Cerebral cortex (tissue), 2 donors: ENCODE measurements around the genes AP2A1 and ZNF473.

GRCh38 chr19:49165770-49166521 is 8.4 kb downstream of the TRPM4 start:
- PRO-cap, 2 experiments = no peak in any of the 2 experiments

DNA sequence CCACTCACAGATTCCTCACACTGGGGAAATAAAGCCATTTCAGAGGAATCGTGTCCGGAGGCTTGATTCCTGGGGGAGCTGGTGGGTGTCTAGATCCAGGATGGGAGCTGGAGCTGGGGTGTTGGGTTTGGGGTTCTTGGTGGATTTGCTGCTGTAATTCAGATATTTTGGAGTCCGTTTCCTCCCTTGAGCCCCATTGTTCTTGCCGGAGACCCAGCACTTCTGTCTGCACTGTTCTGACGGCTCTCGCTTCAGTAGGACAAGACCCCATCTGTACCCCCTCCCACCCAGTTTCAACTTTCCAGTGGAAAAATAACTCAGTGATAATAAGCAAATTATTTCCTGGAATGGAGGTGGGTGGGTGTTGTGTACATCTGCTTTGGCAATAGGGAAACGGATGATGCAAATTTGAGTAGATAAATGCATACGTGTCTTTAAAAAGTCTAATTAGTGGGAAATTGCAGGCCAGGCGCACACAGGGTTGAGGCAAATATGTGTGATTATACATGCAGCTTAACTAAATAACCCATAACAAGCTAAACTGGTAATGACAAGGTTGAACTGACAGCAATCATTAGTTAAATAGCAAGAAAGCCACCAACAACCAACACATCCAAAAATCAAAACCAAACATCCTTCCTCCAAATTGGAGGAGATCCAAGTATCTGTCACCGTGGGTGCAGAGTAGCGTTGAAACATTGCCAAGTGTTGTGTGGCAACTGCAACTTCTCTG is 54.4 kb downstream of the TRPM4 start:
- PRO-cap, 2 experiments = no peak in any of the 2 experiments

- PRO-cap, 2 experiments = no peak in any of the 2 experiments
These were observed 2.1 kb downstream of the TEAD2 start for GRCh38 chr19:49359746-49360978.

DNA sequence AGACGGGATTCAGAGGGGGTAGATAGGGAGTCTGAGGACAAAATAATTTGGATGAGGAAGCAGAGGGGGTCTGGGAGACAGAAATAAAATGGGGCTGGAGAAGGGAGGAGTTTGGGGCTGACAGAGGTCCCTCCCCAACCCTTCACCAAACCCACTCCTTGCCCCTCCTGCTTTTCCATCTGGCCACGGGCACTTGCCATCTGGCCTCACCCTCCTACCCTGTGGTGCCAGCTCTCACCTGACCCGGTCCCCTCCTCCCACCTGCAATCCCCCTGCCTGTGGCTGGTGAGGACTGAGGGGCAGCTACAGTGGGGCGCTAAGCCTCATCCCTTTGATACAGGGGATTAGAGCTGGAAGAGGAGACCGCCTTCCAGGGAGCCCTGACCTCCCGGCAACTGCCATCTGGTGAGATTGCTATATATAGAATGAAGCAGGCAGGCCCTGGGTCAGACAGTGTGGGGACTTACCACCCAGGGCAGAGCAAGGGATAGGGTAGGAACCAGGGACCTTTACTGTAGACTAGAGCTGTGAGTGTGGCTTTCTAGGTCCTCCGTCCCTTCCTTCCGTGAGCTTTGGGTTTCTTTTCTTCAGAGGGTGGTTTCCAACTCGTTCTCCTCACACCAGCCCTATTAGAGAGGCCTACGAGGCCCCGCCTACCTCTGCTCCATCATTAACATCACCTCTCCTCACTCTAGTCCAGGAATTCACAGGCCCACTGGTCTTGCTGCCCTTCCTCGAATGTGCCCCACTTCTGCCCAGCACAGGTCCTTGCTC is 7.6 kb downstream of the KASH5 start:
- PRO-cap, 2 experiments = no peak in any of the 2 experiments

GRCh38 chr19:49427631-49428153 is 2.5 kb downstream of the GFY start:
- PRO-cap, 2 experiments = no peak in any of the 2 experiments

GRCh38 chr19:49441005-49441335 is 357 bp downstream of the SLC17A7 start:
- PRO-cap, 2 experiments = peak in 1 of 2 experiments; most common minus-strand start chr19:49441194 (in 1)

- PRO-cap, 2 experiments = no peak in any of the 2 experiments
These were observed 3.3 kb downstream of the FCGRT start for GRCh38 chr19:49515680-49516255.

- PRO-cap, 2 experiments = no peak in any of the 2 experiments
These were observed 7.3 kb upstream of the RCN3 start for GRCh38 chr19:49520403-49521067.

DNA sequence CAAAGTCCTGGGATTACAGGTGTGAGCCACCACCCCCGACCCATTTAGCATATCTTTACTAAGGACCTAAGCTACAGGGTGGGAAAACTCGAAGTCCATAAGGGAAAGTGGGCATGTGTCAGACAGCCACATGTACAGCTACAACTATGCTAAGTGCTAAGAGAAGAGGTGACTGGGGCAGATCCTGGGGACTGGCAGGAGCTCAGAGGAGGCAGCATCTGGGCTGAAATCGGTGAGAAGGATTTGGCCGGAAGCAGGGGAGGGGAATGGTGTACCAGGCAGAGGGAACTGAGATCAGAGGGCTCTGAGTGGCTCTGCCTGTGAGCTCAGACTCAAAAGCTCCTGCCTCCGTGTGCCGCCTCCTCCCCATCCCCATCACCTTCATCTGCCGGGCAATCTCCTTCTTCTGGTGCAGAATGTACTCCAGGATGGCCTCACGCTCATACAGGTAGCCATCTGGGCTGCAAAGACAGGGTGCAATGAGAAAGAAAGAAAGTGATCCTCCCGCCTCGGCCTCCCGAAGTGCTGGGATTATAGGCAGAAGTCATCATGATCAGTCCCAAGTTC is 21.8 kb downstream of the NOSIP start:
- PRO-cap, 2 experiments = no peak in any of the 2 experiments

- PRO-cap, 2 experiments = no peak in any of the 2 experiments
These were observed 20.6 kb downstream of the NOSIP start for GRCh38 chr19:49559660-49560286.

DNA sequence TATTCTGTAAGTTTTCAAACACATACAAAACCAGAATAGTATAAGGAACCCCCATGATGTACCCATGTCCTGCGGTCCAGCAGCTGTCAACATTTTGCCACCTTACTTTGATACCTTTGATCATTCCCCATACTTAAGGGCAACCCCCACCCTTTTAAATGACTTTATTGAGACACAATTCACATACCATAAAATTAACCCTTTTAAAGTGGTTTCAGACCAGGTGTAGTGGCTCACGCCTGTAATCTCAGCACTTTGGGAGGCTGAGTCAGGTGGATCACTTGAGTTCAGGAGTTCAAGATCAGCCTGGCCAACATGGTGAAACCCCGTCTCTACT is 19.0 kb downstream of the NOSIP start:
- PRO-cap, 2 experiments = no peak in any of the 2 experiments

DNA sequence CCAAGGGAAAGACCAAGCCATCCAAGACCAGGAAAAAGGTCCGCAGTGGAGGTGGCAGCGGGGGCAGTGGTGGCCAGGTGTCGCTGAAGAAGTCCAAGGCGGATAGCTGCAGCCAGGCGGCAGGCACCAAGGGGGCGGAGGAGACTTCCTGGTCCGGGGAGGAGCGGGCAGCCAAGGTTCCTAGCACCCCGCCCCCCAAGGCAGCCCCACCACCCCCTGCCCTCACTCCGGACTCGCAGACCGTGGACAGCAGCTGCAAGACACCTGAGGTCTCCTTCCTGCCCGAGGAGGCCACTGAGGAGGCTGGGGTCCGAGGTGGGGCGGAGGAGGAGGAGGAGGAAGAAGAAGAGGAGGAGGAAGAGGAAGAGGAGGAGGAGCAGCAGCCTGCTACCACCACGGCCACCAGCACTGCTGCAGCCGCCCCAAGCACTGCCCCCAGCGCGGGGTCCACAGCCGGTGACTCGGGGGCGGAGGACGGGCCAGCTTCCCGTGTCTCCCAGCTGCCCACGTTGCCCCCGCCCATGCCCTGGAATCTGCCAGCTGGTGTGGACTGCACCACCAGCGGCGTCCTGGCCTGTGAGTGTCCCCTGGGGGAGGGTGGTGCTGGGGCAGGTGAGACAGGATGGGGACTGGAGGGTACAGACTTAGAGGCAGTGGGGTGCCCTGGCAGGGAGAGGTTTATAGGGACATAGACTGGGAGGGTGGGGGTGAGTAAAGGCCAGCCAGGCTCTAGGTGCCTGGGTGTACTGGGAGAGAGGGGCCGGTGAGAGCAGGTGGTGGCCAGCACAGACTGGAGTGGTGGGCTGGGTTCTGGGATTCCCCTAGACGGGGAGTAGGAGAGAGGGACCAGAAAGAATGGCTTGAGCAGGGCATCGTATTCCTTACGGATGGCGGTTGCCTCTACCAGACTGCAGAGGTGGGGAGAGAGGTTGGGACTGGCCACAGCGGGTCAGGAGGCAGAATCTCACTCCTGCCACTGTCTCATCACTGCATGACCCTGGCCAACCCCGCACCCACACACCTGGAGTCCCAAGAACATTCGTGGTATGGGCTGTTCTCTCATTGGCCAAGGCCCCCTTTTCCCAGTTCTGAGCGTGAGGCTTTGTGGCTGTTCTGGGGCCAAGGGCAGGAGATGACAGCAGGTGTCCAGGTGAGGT is 11.5 kb downstream of the SCAF1 start:
- PRO-cap, 2 experiments = no peak in any of the 2 experiments

DNA sequence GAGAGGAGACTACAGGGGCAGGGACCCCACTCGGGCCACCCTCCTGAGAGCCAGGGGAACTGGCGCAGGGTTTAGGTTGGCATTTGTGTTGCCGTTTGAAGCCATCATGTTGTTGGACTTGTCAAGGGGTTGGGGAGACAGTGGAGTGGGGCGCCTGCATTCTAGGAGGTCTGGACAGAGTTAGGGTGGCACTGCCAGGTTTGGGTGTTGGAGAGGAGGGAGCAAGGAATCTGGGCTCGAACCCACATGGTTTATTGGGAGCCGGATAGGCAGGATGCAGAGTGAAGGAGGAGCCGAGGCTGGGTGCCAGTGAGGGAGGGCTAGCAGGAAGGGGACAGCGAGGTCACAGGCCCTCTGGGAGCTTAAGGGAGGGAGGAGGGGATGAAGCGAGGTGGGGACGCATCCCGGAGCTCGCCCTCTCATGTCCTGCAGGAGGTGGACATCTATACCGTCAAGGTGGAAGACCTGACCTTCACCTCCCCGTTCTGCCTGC is 3.7 kb upstream of the ADM5 start:
- PRO-cap, 2 experiments = no peak in any of the 2 experiments

- PRO-cap, 2 experiments = peak in 2 of 2 experiments; most common plus-strand start chr19:49767012 (in 1); most common minus-strand start chr19:49766433 (in 2)
These were observed at the start of gene AP2A1 for GRCh38 chr19:49766227-49767421. Gene AP2A1 (plus strand): TSS chr19:49767001.

GRCh38 chr19:49771648-49772143 is 4.9 kb downstream of the AP2A1 start:
- PRO-cap, 2 experiments = no peak in any of the 2 experiments

DNA sequence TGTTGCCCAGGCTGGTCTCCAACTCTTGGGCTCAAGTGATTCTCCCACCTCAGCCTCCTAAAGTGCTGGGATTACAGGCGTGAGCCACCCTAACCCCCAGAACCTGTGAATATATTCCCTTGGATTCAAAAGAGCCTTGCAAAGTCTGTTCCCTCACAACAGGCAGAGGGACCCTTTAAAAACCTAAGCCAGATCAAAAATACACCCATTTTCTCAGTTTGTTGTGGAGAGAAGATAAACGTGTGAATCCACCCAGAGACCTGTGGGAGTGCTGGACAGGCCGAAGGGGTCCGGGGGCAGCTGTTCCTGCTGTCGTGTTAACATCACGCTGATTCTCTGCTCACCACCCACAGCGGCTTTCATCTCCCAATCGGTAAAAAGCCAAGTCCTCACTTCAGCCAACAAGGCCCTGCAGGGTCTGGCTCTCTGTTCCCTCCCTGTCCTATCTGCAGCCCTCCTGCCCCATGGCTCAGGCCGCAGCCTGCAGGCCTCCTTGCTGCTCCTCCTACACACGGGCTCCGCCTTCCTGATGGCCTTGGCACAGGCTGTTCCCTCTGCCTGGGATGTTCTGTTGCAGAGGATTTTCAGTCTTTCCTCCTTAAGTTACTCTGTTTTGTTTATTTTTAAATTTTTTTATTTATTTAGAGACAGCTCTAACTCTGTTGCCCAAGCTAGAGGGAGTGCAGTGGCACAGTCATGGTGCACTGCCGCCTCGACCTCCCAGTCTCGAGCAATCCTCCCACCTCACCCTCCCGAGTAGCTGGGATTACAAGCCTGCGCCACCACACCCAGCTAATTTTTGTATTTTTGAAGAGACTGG is 22.3 kb downstream of the FUZ start:
- PRO-cap, 2 experiments = no peak in any of the 2 experiments

DNA sequence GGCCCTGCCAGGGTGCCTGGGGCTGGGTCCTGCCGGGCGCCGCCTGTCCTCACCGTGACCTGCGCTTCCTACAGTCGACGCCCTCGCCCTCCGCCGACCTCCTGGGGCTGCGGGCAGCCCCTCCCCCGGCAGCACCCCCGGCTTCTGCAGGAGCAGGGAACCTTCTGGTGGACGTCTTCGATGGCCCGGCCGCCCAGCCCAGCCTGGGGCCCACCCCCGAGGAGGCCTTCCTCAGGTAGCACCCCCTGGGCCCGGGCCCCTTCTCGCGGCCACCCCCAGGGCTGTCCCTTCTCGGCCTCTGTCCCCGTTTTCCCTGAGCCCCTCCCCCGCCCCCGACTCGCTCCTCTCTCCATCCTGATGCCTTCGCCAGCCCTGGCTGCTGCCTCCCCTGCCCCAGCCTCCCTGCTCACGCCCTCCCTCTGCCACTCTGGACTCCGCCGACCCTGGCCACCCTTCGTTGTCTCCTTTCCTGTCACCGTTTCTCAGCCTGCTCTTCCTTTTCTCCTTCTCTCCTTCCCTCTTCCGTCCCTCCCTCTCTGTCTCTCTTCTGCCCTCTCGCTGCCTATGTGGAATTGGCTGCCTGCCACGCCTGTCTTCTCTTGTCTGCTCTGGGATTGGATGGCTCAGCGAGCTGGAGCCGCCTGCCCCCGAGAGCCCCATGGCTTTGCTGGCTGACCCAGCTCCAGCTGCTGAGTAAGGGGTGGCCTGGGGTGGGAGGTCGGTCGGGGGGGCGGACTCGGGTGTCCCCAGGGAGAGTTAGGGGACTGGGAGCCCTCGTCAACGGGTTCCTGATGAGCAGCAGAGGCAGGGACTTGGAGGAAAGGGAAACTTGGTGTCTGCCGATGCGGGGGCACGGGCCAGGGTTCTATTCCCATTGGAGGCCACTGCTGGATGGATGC is 10.9 kb downstream of the FUZ start:
- PRO-cap, 2 experiments = peak in 1 of 2 experiments; most common minus-strand start position 521 of the sequence (in 1)

- PRO-cap, 2 experiments = no peak in any of the 2 experiments
These were observed 8.1 kb upstream of the ATF5 start for GRCh38 chr19:49920718-49921402.

GRCh38 chr19:50025614-50026445 is at the start of gene ZNF473:
Gene ZNF473 (plus strand): TSS chr19:50026005.
- PRO-cap, 2 experiments = peak in 1 of 2 experiments; most common plus-strand start chr19:50025725 (in 1); most common minus-strand start chr19:50025877 (in 1)

DNA sequence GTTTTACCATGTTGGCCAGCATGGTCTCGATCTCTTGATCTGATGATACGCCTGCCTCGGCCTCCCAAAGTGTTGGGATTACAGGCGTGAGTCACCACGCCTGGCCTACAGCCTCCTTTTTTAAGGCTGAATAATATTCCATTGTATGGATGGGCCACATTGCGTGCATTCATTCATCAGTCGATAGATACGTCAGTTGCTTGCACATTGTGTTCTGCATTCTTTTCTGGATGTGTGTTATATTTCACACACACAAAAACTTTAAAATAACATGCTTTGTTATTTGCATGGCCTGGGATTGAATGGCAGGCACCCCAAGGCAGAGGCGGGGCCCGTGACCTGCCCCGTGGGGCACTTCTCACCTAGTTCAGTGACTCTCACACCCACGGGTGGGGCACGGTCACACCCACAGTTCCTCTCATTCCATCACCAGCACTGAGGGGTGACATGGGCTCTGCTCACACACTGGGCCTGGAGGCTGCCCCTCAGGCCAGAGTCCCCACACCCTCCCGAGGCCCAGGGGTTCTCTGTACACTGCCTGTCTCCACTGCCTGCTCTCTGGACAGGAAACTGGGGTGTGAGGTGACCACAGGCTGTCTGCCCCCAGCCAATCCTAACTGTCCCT is 5.7 kb upstream of the IZUMO2 start:
- PRO-cap, 2 experiments = no peak in any of the 2 experiments